Kidney (tissue), 2 donors: ENCODE measurements around a stretch of chr16.

- PRO-cap, result no peak
- RRBS, result no CpG with 5 or more reads among the region's 9 CpGs
Observed at GRCh38 chr16:4713115-4713647, 19.8 kb downstream of the NUDT16L1 start.

DNA sequence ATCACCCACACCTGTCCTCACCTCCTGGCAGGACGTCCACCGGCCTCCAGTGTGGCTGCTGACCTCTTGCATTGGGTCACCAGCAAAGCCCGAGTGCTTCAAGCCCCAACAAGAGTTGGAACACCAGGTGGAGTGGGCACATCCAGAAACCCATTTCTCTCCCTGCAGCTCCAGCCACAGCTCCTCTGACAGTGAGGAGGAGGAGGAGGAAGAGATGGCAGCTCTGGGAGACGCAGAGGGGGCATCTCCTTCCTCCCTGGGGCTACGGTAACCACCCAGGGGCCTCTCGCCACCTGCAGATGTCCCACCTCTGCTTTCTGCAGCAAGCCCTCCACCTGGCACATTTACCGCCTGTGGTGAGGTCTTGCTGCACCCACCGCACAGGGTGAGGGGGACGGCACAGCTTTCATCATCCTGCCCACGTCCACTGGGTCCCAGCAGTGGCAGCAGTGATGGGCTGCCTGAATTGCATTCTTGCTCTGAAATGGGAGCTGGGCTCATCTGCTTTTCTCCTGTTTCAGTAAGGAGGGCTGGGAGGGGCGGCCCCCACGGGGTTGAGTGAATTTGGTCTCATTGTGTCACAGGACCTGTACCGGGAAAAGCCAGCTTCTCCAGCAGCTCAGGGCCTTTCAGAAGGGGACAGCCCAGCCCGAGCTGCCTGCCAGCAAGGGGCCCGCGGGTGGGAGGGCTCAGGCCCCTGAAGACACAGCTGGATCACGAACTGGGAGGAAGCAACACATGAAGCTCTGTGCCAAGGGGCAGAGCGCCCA lies 12.6 kb downstream of the DNAAF8 start:
- PRO-cap, result no peak
- RRBS, result no CpG with 5 or more reads among the region's 18 CpGs

DNA sequence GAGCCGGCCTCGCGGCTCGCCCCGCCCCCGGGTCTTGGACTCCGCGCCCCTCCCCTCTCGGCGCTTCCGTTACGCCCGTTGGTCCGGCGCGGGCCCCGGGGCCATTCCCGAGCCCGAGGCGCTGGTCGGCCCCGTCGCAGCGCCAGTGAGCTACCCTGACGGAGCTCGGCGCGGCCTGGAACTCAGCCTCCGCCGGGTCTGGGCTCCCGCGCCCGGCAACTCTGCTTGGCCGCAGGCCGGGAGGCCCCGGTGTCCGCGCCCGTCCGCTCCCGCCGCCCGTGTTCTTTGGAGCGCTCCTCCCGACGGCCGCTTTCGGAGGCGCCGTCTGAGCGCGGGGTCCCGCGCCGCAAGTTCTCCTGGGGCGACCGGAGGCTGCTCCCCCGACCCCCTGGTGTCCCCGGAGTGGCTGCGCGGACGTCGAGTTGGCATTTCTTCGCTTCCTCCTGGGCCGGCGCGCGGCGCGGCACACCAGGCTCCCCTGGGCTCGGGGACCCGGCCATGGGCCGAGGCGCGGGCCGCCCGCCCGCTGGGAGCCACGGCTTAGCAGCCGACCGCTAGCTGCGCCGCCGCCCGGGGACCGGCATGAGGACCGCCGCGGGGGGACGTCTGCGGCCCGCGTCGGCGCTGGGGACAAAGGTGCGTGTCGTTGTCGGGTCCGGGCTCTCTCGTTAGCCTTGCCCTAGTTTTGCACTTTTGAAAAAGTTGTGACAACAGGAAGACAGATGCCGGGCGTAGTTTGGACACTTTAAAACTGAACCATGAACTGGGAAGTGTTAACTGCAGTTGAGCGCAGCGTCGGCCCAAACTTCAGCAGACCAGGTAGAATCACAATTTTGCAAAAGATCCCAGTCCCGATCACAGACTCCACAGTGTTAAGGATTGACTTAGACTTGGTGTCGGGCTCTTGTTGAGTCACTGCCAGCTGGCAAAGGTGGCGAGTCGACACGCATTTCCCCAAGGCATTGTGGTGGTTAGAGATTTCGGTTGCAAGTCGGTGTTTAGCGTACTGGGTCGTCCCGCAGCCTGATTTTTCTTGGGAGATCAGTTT lies 618 bp downstream of the UBN1 start:
- PRO-cap, result unidirectional peak, minus-strand start at position 667 of the sequence
- RRBS, result 1% methylated on average over 73 of the region's 115 CpGs

DNA sequence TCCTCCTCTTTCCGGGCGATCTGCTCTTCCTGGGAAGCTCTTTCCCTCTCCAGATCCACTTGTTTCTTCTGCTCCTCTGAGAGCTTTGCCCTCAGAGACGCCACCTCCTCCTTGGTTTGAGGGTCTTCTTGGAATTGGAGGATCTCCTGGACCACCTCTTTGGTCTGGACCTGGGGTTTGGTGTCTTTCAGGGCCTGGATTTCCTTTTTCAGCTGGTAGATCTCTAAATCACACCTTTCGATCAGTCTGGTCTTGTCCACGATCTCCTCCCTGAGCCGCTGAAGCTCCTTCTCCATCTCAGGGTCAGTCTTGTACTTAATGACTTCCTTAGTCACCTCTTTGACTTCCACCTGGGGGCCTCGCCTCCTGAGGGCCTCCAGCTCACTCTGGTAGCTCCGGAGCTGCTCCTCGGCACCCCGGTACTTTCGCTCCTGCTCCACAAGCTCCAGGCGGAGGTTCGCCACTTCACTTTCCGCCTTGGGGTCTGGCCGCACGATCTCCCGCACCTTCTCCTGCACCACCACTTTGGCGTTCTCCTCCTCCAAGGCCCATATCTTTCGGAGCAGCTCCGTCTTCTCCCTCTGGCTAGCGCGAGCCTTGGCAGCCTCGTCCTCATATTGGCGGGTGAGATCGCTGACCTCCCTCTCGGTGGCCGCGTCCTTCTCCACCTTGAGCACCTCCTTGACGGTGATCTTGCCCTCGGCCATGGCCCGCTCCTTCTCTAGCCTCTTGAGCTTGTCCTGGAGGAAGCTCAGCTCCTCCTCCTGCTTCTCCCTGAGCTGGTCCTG lies 37.5 kb downstream of the UBN1 start:
- PRO-cap, result no peak
- RRBS, result 98% methylated on average over 1 of the region's 31 CpGs

- PRO-cap, result no peak
- RRBS, result no CpG with 5 or more reads among the region's 26 CpGs
Observed at GRCh38 chr16:4890076-4890917, 43.0 kb downstream of the UBN1 start.

DNA sequence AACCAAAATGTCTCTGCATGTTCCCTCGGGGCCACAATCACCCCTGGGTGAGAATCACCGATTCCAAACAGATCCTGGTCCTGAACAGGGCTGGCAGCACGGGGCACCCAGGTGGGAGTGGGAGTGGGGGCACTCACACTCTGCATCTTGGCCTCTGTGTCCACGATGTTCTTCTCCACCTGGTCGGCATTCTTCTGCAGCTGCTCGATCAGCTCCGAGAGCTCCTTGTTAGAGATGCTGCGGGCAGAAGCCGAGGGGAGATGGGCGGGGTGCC lies 26.3 kb downstream of the PPL start:
- PRO-cap, result no peak
- RRBS, result no CpG with 5 or more reads among the region's 10 CpGs

- PRO-cap, result unidirectional peak, plus-strand start at chr16:4935392; unidirectional peak, plus-strand start at chr16:4935608
- RRBS, result 32% methylated on average over 7 of the region's 24 CpGs
Observed at GRCh38 chr16:4935028-4935983, 1.6 kb downstream of the PPL start.

DNA sequence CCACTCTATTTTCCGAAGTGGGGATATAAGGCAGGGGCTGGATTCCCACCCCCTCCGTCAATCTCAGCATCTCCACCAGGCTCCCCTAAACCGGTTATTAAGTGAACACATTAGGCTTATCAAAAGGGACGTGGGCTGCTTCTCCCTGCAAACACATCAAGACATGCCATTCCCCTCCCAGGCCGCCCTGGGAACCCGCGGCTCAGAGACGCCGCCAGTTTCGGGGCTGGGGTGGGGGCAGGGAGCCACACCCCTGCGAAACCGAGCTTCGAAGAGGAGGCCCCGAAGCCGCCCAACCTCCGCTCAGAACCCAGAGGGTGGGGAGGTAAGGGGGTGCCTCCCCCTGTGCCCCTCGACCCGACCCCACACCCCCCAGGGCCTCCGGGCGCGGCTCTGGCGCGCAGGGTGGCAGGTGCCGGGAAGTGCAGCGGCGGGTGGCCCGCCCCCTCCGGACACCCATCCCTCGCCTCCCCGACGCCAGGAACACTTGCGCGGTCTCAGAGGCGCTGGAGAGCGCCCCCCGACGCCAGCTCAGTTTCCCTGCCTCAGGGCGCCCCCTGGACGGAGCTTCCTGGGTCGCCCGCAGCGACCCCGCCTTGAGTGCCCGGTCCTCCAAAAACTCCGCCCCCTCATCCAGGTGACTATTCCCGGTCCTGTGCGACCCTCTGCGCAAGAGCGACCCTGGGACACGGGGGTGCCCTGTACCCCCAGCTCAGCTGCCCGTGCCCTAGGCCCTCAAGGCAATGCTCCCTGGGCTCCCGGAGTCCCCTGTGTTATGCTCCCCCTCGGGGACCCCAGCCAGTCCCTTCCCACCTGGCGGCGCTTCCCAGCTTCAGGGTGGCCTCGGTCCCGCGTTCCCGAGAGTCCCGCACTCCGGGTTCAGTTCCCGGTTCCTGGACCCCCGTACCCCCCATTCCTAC lies 704 bp downstream of the PPL start:
- PRO-cap, result bidirectional peak, plus-strand start at position 500 of the sequence, minus-strand start at position 378 of the sequence
- RRBS, result under 1% methylated on average over 12 of the region's 63 CpGs

- PRO-cap, result no peak
- RRBS, result 22% methylated on average over 1 of the region's 10 CpGs
Observed at GRCh38 chr16:5018617-5019369, 14.9 kb downstream of the NAGPA start.

- PRO-cap, result no peak
- RRBS, result no CpG with 5 or more reads among the region's 11 CpGs
Observed at GRCh38 chr16:5058471-5059029, 7.2 kb downstream of the C16orf89 start.

DNA sequence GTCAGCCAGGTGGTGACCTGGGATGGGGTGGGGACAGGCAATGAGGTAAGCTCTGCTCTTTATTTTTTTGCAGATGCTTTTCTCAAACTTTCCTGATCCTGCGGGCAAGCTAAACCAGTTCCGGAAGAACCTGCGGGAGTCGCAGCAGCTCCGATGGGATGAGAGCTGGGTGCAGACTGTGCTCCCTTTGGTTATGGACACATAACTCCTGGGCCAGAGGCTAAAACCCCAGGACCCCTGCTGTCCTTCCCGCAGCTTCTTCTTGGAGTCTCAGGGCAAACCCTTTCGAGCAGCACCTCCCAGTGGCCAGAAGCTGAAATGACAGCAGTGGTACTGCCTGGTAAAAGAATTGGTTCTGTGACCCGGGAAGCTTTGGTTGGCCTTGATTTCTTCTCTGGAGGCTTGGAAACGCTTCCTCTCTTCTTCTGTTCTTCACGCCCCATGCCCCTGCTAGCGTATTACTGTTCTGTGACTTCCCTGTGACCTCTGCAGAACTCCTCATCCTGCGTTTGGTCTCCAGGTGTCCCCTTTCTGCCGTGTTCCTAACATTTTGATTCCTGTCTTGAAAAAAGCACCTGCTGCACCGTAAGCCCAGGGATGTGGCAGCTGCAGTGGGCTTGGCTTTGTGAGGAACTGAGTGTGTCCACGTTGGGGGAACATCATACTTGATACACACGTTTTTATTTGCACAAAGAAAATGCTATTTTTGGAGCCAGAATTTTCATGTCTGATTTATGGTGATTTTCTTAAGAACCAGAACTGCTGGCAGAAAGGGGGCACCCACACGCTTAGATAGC lies 12.7 kb downstream of the EEF2KMT start:
- PRO-cap, result no peak
- RRBS, result no CpG with 5 or more reads among the region's 17 CpGs

DNA sequence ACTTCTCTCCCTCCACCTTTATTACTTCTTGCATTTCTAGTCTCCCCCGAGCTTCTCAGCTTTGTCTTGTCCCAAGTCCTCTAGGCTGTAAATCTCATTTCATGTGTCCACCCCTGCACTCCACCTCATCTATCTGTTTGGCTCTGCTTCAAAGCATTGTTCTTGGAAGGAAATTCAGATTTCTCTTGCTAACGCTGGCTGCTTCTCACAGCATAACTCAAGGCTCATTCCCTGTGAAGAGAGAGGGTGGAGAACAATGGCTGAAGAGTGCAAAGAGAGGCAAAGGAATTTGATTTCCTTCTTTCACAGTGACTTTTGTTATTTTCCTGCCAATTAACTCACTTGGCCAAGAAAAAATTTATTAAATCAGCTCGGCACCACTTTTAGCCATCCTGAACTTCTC lies 476.5 kb downstream of the TMEM114 start:
- PRO-cap, result no peak
- RRBS, result no CpG with 5 or more reads among the region's 3 CpGs

- PRO-cap, result no peak
- RRBS, result 65% methylated on average over 2 of the region's 13 CpGs
Observed at GRCh38 chr16:8713447-8714013, 39.1 kb downstream of the ABAT start.

- PRO-cap, result no peak
- RRBS, result no CpG with 5 or more reads among the region's 14 CpGs
Observed at GRCh38 chr16:8730267-8731074, 56.1 kb downstream of the ABAT start.

GRCh38 chr16:8894333-8895398 lies 12.5 kb downstream of the LITAFD start:
- PRO-cap, result no peak
- RRBS, result no CpG with 5 or more reads among the region's 30 CpGs

DNA sequence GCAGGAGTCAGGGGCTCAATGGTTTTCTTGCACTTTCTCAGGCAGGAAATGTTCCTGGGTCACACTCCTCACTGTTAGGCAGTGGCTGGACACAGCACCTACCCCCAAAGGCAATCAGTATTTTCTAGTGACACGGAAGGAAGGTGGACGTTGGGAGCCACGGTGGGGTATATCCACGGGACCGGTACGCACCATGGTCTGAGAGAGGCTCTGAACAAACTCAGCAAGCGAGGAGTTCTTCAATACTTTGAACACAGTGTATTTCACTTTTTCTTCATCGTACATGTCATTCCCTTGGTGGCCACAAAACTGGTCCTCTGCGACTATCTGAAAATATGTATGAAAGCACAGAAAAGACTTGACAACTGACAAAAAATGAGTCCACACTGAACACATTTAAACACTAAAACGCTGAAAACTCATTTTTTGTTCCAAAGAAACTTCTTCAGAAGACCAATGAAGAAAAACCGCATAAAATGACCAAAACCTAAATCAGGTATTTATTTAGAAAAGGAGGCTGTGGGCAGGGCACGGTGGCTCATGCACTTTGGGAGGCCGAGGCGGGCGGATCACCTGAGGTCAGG lies 21.0 kb downstream of the LITAFD start:
- PRO-cap, result no peak
- RRBS, result no CpG with 5 or more reads among the region's 15 CpGs

- PRO-cap, result no peak
- RRBS, result no CpG with 5 or more reads among the region's 6 CpGs
Observed at GRCh38 chr16:8951892-8952267, 11.8 kb downstream of the USP7 start.

DNA sequence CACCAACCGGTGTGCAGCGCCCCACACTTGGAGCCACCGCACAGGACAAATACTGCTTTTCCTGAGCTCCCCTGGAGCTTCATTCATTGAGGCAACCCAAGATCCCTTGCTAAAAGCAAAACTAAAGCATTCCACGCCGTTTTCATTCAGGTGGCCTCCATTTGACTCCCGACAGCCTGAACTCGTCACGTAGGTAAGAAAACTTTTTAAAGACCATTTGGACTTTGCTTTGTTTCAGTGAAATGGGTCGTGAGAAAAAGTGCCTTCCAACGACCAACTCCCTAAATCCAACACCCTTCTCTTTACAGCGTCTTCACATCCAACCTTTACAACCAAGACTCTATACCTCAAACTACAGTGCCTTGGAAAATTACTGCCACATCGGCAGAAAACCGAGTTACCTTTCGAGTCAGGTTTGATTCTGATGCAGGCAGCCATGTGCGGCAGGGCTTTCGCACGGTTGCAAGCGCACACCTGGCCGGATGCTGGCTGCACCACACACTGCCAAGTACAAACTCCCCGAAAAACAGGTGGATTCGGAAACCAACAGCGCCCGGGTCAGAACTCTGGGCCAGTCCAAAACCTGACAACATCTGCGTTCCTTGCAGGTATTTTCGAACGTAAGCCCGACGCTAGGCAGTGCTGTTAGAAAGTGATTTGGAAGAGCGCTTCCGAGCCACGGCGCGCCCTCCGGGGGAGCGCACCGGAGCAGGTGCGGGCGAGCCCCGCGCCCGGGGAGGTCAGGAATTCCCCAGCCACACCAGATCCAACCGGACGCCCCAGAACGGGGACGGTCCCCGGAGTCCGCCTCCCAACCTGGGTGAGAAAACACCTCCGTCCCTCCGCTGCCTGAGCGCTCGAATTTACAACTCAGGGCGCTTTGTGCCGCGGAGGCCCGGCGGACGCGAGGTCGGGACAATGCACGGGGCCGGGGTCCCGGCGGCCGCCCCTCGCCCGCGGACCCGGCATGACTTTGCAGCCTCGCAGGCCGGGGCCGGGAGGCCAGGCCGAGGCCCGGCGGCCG lies 1.3 kb downstream of the USP7 start:
- PRO-cap, result unidirectional peak, plus-strand start at position 648 of the sequence; unidirectional peak, plus-strand start at position 803 of the sequence
- RRBS, result 6% methylated on average over 18 of the region's 75 CpGs

DNA sequence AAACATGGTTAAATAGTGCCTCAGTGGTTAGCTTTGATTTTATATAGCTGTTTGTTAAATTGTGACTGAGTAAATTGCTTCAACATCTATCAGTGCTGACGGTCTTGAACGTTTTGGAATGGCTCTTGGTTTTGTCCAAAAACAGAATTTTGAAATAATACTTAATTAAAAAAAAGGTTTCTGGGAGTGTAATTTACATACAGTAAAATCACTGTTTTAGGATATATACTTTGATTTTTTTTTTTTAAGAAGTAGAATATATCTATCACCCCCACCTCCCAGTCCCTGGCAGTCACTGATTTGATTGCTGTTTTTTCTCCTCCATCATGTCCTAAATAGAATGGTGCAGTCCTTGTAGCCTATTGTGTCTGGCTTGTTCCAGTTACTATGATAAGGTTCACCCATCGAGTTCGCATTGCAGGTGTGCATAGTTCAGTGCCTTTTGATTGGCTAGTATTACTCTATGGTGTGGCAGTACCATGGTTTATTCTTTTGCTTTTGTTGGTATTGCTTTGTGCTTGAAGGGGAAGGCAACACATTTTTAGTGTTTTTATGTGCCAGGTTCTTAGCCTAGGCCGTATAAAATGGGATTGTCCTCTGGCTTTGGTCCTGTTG lies 2.9 kb downstream of the HAPSTR1 start:
- PRO-cap, result unidirectional peak, minus-strand start at position 364 of the sequence
- RRBS, result no CpG with 5 or more reads among the region's 5 CpGs

- PRO-cap, result no peak
- RRBS, result no CpG with 5 or more reads among the region's 7 CpGs
Observed at GRCh38 chr16:9545353-9545964, 454.0 kb downstream of the HAPSTR1 start.